ReNcell CX (cell line): ENCODE measurements around a stretch of chr9.

- PRO-cap, result no peak
Observed at GRCh38 chr9:123326461-123327058, 29.4 kb upstream of the CRB2 start.

- PRO-cap, result no peak
Observed at GRCh38 chr9:123364335-123364516, 8.2 kb downstream of the CRB2 start.

DNA sequence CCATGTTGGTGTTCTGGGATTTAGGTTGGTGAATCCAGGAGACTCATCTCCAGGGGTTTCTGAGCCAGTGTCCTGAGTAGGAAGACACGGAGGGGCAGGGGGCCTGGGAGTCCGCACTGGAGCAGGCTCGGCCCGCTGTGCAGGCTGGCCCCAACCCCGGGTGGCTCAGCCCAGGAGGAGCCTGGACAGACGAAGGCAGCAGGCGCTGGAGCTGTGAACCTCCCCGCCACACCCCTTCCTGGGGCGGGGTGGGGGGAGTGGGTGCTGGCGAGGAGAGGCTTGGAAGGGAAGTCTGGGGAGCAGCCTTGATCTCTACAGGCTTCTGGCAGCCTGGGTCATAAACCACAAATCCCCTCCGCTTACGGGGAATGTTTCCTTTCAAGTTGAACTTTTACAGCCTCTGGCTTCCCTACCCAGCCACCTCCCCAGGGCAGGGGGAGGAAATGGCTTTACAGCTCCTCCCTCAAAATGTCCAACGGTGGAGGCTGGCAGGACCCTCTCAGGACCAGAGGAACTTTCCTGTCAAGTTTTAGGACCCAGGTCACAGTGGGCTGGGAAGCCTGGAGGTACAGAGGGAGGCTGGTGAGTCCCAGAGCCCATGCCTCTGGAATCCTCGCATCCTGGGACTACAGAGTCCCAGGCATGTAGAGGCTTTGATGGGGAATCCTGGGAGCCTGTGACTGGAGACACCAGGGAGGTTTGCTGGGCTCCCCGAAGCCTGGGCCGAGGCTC is 19.8 kb downstream of the CRB2 start:
- PRO-cap, result no peak

GRCh38 chr9:123484170-123484572 is 128.2 kb downstream of the CRB2 start:
- PRO-cap, result no peak

GRCh38 chr9:123542678-123543487 is 186.9 kb downstream of the CRB2 start:
- PRO-cap, result no peak

DNA sequence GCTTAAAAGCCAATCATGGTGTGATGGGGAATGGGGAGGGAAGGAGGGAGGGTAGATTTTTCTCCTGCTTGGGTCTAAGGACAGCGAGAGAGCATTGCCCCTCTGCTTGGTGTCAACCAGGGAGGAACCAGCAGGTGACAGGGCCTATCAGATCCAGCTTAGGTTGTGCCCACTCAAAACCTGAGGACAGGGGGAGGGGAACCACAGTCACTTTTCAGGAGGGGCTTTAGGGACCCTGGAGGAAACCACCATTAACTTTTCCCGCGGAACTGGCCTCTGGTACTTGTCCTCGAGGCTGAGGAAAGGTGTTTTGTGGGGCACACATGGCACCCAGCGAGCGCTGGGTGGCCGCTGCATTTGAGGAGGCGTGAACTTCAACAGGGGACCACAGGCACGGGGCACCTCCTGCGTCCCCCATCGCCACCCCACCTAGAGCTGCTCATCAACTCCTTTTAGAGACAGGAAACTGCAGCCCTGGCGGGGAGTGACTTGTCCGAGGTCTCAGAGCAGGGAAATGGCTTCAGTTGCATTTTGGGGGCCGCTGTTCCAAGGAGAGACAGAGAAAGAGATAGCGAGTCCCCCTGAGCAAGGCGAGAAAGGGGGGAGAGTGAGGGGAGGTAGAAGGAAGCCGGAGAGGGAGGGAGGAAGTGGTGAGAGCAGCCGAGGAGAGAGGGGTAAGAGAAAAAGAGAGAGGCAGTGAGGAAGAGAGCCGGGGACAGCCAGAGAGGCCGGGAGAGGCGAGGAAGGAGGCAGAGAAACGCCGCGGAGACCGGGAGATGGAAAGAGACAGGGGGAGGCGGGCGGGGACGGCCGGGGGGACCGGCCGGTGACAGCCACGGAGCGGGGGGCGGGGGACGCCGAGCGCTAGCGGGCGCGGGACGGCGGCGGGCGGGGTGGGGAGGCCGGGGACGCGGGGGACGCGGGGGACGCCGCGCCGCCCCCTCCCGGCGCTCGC is 12.6 kb upstream of the LHX2 start:
- PRO-cap, result no peak

DNA sequence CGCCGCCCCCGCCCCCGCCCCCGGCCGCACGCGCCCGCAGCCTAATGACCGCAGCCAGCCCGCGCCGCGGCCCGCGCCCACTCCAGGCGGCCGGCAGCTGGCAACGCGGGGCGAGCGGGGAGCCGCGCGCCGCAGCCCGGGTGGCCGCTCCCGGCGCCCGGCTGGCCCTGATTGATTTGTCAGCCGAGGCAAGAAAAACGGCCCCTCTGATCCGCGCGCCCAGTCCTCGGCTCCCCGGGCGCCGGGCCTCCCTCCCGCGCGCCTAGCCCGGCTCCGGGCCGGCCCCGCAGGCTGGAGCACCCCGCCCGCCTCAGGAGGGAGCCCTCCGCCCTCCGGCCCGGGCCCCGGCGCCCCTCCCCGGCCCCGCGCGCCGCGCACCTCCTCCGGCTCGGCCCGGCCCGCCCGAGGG is 11.9 kb upstream of the LHX2 start:
- PRO-cap, result no peak

GRCh38 chr9:124011888-124012155 is 254 bp downstream of the LHX2 start:
- PRO-cap, result no peak

GRCh38 chr9:124197134-124198058 is 60.4 kb upstream of the NEK6 start:
- PRO-cap, result no peak

- PRO-cap, result no peak
Observed at GRCh38 chr9:124218643-124219155, 39.0 kb upstream of the NEK6 start.

- PRO-cap, result no peak
Observed at GRCh38 chr9:124355289-124355970, 59.8 kb downstream of the PSMB7 start.

GRCh38 chr9:124357584-124358388 is 57.5 kb downstream of the PSMB7 start:
- PRO-cap, result no peak

GRCh38 chr9:124380866-124381707 is 34.2 kb downstream of the PSMB7 start:
- PRO-cap, result no peak

- PRO-cap, result no peak
Observed at GRCh38 chr9:124706932-124708098, 63.8 kb downstream of the NR6A1 start.

- PRO-cap, result no peak
Observed at GRCh38 chr9:124812318-124812936, 35.5 kb downstream of the OLFML2A start.

DNA sequence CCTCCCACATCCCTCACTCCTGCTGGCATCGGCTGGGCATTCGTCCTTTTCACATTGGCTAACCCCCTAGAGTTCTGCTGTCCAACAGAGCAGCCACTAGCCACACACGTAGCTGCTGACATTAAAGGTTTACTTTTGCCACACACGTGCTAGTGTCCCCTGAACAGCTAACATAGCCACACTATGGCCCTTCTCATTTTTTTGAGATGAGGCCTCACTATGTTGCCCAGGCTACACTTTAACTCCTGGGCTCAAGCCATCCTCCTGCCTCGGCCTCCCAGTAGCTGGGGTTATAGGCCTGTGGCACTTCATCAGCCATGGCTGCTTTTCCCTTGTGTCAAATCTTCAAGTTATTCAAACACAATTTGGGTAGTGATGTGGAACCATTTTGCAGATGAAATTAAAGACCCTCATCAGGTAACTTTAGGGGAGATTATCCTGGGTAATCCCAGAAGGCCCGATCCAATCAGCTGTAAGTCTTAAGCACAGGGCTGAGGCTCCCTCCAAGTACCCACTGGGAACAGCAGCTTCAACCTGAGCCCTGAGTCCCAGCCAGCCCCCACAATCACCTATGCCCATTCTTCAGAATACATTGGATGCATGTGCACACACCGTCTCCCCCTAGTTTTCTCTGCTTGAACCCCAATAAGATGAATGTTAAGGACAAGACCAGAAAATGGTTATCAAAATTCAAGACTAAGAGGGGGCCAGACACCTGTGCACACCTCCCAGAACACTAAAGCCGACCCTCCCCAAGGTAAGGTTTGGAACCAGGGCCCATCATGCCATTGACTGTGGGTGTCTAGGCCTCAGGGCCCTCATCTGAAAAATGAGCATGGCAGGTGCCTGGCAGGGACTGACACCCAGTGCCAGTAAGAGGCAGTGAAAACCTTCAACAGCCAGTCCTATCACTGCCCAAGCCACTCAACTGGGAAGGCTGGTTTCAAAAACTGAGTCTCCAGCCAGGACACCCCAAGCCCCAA is 2.5 kb downstream of the RPL35 start:
- PRO-cap, result no peak

DNA sequence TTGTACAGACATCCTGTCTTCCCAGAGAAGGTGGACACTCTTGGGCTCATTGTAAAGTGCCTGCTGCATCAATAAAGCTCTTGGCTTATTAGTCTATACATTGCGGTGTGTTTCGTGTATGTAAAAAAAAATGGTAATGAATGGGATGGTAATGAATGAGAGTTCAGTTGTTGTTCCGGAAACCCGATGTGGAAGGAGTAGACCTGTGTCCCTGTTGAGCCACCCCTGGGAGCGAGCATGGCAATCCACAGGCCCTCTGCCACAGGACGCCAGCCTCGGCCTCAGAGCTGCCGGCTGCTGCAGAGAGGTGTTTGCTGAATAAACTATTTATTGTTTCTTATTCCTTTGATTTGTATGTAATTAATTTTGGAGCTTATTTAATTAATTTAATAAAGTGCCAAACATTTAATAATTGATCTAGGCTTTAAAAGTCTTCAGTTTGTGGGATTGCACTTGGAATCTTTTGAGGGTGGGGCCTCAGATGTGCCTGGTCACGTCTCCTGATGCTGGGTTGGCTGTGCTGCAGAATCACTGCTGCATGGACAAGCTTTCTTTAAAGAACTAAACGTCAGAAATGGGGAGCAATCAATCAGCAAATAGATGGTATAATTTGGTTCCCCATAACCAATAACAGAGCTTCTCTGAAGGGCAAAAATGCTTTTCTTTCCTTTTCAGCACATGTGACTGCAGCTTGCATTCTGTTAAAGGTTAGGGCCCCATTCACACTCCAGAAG is 15.6 kb downstream of the ARPC5L start:
- PRO-cap, result no peak

- PRO-cap, result no peak
Observed at GRCh38 chr9:125188499-125189395, 856 bp downstream of the PPP6C start.

- PRO-cap, result no peak
Observed at GRCh38 chr9:125288515-125289170, 27.0 kb downstream of the GAPVD1 start.

DNA sequence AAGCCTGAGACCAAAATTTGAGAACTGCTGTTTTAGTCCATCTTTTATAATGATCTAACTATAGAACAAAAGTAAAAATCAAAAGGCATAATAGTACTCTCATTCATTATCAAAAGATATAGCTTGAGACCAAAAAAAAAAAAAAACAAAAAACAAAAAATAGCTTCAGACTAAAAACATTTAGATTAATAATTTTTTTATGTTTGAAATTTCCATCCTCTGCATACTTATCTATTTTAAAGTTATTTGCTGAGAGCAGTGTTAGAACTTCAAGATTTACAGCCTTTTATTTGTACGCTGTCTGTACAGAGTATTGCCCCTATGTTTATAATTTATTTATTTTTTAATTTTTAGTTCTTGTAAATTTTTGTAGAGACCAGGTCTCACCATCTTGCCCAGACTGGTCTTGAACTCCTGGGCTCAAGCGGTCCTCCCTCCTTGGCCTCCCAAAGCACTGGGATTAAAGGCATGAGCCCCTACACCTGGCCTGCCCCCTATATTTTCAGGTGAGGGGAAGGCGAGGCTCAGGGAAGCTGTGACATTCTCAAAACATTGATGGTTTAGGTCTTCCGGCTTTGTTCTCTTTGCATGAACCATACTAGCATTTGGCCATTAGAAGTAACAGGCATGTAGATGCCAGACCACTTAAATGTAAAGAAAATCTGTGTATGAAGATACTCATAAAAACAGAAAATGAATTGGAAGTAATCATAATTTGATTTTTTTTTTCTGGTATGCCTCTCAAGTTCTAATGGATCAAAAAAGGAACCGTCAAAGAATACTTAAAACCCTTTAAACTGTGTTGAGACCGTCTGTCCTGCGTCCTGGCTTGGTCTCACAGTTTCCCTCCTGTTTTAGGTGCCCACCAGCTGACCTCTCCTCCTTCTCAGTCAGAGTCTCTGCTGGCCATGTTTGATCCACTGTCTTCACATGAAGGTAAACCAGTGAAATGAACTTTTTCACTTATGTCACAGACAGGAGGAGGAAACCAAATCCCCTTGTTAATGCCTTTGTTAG is 74.8 kb downstream of the GAPVD1 start:
- PRO-cap, result no peak